Hair follicle dermal papilla cell (primary cell): ENCODE results near the genes GUCD1 and CRYBB2.

DNA sequence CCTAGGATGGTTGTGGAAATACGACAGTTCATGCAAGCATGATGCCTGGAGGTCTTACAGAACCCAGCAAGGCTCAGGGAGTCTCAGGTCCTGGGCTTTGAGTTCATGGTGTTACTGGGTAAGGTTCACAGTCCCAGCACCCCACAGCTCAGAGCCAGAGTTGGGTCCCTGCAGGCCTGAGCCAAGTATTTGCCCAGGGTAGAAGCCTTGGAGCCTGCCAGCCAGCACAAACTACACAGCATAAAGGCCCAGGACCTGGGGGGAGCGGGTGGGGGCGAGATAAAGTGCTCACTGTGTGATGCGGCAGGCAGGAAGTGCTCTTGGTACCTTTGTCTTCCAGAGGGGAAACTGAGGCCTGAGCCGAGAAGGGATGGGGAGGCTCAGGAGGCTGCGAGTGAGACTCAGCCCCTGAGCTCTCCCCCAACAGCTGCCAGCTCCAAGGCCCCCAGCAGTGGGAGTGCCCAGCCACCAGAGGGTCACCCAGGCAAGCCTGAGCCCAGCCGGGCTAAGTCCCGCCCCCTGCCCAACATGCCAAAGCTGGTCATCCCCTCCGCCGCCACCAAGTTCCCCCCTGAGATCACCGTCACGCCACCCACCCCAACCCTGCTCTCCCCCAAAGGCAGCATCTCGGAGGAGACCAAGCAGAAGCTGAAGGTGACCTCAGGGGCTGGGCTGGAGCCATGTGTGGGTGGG, 4.0 kb upstream of the SUSD2 start:
- CAGE, long polyA plus RNA: no peak

DNA sequence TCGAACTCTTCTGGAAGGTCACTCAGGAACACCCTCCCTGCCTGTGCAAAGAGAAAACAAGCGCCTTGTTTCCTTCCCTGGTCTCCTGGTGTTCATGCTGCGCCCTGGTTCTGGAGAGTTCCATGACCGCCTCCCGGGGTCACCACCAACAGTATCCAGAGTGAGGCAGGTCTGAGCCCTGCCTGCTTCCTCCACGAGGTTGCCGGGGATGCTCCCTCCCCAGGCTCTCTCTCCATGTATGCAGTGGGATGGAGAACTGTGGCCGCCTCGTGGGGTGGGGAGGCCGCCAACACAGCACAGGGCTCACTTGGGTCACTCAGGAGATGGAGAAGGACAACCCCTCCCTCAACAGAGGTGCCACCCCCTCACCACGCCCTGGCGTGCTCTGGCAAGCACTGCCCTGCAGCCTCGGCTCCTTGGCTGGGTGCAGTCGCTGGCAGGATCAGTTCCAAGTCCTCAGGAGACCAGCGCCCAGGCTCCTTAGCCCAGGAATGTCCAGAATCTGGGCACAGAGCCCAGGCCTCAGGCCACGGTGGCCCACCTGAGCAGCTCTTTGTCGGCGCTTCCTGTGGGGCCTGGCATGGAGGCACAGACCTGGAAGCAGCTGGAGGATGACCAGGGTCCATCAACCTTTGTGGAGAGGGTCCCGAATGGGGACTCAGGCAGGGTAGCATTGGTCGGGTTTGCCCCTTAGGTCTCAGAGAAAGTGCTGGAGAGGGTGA, 7.9 kb downstream of the SUSD2 start:
- CAGE, long polyA plus RNA: no peak

DNA sequence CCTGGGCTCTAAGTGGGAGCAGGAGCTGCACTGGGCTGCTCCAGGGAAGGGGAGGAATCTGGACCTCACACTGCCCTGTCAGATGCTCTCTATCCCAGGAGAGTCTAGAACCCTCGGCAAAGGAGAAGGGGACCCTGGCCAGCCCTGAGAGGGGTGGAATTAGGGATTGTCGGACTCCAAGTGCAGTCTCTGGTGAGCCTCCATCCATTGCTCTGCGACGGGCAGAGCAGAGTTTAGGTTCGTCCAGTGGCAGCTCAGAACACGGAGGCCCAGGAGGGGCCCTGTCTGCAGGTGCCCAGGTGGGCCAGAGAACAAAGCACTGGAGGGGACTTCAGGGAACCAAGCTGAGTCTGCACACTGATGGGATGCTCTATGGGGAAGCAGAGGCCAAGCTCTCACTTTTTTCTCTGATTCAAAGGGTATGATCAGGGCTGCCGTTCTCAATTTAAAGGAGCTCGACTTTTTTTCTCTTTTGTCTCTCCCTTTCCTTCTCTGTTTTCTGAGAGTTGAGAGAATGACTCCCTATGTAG, 7.7 kb downstream of the ADORA2A start:
- CAGE, long polyA plus RNA: no peak

- CAGE, long polyA plus RNA: no peak
These were observed 891 bp upstream of the UPB1 start for GRCh38 chr22:24494053-24494828.

- CAGE, long polyA plus RNA: no peak
These were observed 558 bp downstream of the UPB1 start for GRCh38 chr22:24495608-24496171.

GRCh38 chr22:24554266-24555303, at the start of gene GUCD1:
TSS of gene GUCD1 (minus strand) at chr22:24555138.
- CAGE, long polyA plus RNA: no peak

GRCh38 chr22:24607259-24608065, 4.5 kb downstream of the GGT1 start:
- CAGE, long polyA plus RNA: no peak

- CAGE, long polyA plus RNA: no peak
These were observed 27.9 kb downstream of the GGT1 start for GRCh38 chr22:24630771-24631478.

DNA sequence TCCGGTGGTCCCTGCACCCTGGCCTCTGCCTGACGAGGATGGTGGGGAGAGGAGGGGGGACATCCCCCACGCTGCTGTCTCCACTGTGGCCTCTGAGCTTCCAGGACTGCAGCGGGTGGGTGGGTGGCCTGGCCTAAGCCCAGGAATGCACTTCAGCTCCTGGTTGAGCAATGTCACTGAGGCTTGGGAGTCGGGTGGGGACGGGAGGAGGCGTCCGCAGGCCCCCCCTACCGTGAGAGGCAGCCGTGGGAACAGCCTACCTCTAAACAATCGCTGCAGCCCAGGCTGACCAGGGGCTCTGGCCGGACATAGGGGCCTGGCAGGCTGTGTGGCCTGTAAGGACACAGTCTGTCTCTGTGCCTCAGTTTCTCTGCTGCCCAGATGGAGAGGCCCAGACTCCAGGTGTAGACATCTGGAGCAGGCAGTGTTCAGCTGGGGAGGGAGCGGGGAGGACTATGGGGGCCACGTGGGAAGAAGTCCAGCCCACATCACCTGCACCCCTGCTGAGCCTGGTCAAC, 28.5 kb downstream of the GGT1 start:
- CAGE, long polyA plus RNA: no peak

DNA sequence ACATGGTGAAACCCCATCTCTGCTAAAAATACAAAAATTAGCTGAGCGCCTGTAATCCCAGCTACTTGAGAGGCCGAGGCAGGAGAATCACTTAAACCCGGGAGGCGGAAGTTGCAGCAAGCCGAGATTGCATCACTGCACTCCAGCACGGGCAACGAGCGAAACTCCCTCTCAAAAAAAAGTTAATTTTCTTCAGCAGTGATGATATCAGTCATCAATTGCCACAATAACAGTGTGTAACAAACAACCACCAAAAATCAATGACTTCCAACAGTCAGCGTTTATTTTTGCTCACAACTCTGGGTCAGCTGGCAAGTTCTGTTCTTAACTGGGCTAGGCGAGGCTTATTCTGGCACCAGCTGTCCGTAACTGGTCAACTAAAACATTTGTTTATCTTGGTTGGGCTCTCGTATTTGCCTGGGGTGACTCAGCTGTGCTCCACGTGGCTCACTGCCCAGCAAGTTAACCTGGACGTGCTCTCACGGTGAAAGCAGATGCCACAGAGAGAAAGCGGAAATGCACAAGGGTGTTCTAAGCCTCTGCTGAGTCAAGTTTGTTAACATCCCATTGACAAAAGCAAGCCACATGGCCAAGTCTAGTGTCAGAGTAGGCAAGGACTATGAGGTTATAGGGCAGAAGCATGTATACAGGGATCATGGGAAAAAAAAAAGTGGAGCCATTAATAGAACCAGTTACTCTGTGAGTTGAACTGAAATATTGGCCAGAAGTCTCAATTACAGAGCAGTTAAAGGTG, 52.1 kb downstream of the LHFPL7 start:
- CAGE, long polyA plus RNA: no peak

DNA sequence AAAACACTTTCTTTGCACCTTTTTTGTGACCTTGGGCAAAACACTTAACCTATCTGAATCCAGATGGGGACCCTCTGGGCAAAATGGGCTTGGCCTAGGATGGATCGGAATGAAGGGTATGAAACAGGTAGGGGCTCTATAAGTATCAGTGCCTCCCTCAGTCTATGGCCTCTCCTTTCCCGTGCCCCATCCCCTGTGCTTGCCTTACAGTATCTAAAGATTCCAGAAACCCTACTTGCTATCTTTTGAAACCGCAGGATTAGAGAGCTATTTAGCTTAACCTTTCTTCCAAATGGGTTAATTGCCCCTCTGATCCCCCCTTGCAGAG, 1.3 kb downstream of the KIAA1671 start:
- CAGE, long polyA plus RNA: no peak

DNA sequence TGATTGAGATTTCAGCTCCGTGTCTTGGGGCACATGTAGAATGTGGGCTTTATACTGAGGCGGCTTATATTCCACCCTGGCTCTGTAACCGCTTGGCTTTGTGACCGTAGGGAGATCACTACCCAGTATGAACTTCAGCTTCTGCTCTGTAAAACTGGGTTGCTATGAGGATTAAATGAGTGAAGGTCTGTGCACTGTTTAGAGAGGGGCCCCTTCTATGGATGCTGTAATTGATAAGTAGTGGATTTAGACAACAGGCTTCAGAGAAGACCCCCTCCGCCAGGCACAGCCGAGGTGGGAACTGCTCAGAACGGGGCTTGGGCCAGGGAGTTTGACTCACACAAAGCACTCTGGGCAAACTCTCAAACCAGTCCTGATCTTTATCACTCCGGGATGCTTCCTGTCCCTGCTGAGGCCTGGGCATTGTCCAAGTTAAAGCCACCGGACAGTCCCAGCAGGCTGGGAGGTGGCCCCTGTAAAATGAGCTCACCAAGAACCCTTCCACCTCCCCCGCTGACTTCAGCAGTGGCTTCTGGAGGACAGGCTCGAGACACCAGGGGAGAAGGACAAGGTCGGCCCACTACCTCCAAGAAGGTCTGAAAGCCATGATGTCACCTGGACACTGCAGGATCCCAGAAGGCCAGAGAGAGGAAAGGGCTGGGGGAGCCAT, 17.3 kb downstream of the KIAA1671 start:
- CAGE, long polyA plus RNA: no peak

DNA sequence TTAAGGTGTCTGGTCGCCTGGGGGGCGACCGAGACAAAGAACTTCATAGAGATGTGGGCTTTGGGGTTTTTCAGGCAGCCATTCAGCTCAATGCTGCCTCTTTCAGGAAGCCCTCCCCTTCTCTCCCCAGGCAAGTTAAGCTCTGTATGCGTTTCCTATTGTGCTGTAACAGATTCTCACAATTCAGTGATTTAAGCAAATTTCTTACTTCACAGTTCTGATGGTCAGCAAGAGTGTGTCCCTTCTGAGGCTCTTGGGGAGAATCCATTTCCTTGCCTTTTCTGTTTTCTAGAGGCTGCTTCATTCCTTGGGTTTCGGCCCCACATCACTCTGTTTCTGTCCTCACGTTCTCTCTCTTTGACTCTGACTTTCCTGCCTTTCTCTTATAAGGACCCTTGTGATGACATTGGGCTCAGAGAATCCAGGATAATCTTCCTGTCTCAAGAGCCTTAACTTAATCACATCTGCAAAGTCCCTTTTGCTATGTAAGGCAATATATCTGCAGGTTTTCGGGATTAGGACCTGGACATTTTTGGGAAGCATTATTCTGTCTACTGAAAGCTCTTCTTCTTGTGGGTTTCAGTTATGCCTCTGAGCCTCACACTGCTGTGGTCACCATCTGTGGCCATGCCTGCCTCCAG, 54.1 kb downstream of the KIAA1671 start:
- CAGE, long polyA plus RNA: no peak

- CAGE, long polyA plus RNA: no peak
These were observed 112.3 kb downstream of the KIAA1671 start for GRCh38 chr22:25064682-25065330.

DNA sequence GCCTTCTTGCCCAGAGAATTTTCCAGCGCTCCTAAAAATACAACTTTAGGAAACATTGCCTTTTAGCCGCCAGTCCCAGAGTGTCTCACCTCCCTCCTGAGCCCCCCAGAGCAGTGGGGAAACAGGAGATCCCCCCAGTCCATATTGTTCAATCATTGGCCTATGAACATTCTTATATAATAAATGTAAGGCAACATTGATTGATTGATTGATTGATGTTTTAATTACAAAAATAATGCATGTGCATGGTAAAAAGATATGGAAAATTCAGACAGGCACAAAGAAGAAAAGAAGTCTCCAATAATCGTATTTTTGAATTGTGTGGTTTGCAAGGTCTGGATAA, 118.8 kb downstream of the KIAA1671 start:
- CAGE, long polyA plus RNA: no peak

DNA sequence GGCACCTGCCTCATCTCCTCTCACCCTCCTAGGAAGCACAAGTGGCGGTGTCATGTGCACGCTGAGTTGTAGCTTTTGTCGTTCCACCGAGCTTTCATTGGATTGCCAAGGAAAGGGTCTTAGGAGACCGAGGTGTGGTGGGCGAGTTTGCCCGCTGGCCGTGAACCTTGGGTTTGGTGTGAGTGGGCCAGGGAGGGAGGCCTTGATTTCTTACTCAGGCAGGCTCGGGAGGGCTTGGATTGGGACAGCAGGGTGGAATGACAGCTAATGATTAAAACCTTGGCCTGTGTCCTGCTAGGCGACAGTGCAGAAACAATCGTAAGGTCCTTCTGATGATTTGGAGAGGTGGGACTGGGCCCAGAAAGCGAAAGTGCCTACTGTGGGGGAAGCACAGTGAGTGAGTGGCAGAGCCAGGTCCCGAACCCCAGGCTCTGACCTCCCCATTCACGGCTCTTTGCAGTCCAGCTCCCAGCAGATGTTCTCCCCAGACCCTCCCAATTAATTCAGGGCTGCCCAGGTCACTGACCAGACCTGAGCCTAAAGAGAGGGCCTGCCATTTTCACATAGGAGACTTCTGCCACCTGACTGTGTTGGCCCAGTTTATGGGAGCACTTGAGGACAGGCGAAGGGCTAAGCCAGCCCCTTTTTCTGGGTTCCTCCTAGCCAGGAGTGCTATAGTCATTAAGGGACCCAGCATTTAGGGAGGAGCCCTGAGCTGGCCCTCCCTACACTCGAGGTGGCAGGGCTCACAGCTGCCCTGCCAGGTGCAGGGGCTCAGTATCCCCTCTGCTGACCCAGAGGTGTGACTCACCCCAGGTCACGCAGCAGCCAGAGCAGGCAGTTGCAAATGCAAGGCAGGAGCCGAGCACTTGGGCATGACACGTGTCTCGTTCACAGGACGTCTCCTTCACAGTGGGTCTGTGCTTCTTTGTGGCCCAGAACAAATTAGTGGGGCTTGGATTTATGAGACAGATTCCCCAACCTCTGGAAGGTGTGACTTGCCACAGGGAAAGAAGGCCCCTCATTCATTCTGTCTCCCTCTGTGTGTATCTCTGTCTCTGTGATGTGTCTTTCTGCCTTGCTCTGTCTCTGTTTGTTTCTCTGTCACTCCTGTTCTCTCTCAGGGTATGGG, 86.5 kb upstream of the CRYBB3 start:
- CAGE, long polyA plus RNA: no peak

GRCh38 chr22:25219537-25219891, at the start of gene CRYBB2:
TSS of gene CRYBB2 (plus strand) at chr22:25219639.
- CAGE, long polyA plus RNA: no peak

DNA sequence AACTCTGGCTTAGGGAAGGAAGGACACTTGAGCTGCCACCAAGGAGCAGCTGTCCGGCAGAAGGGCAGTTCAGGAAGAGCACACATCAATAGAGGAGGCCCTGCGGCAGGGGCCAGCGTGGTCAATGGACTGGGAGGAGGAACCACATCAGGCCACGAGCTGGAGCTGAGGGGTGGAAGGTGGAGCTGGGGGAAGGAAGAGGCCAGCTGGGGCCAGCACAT, 158.0 kb upstream of the GRK3 start:
- CAGE, long polyA plus RNA: no peak

GRCh38 chr22:25675348-25675741, 66.6 kb upstream of the MYO18B start:
- CAGE, long polyA plus RNA: no peak

GRCh38 chr22:26510017-26510459, 2.2 kb downstream of the TFIP11 start:
- CAGE, long polyA plus RNA: no peak